A549 (cell line): ENCODE measurements around the genes LINGO1 and SKIC8.

DNA sequence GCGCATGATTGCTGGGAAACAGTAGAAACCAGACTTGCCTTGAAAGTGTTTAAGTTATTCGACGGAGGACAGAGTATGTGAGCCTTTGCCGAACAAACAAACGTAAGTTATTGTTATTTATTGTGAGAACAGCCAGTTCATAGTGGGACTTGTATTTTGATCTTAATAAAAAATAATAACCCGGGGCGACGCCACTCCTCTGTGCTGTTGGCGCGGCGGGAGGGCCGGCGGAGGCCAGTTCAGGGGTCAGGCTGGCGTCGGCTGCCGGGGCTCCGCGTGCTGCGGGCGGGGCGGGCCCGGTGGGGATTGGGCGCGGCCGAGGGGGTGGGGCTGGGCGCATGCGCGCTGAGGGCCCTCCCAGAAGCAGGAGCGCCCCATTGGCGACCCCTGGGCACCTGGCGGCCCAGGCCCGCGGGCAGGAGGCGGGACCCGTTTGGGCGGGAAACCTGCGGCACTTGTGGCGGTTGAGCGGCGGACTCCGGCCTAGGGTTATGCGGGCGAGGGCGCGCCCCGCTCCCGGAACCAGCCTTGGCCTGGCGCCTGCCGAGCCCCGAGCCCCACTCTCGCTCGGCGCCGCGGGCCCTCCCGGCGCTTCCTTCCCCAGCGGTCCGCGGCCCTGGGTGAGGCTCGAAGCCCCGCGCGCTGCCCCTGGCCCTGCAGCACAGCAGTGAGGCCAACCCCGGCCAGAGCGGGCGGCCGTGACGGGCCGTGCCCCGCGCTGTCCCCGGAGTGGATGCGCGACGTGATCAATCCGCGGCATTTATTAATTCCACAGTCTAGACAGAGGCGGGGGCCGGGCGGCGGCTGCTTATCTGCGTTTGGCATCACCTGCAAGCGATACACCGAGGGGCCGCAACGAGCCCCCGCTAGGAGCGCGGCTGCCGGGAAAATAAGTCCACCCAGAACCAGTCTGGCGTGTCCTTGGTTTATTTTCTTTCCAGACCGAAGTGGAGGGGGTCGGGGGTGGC lies 6.0 kb downstream of the ISL2 start:
- PRO-cap, result no peak
CAGE:
- cytosol, long polyA plus RNA, result no peak
- long polyA plus RNA, result no peak
- nucleus, long polyA plus RNA, result no peak

GRCh38 chr15:76466966-76467653 lies 130.5 kb downstream of the ISL2 start:
- PRO-cap, result no peak
CAGE:
- cytosol, long polyA plus RNA, result no peak
- long polyA plus RNA, result no peak
- nucleus, long polyA plus RNA, result no peak

GRCh38 chr15:76774814-76775319 lies 130.3 kb downstream of the SCAPER start:
- PRO-cap, result no peak
CAGE:
- cytosol, long polyA plus RNA, result no peak
- long polyA plus RNA, result no peak
- nucleus, long polyA plus RNA, result no peak

GRCh38 chr15:76904230-76905077 lies 686 bp downstream of the SCAPER start:
- PRO-cap, result no peak
CAGE:
- cytosol, long polyA plus RNA, result no peak
- long polyA plus RNA, result no peak
- nucleus, long polyA plus RNA, result no peak

DNA sequence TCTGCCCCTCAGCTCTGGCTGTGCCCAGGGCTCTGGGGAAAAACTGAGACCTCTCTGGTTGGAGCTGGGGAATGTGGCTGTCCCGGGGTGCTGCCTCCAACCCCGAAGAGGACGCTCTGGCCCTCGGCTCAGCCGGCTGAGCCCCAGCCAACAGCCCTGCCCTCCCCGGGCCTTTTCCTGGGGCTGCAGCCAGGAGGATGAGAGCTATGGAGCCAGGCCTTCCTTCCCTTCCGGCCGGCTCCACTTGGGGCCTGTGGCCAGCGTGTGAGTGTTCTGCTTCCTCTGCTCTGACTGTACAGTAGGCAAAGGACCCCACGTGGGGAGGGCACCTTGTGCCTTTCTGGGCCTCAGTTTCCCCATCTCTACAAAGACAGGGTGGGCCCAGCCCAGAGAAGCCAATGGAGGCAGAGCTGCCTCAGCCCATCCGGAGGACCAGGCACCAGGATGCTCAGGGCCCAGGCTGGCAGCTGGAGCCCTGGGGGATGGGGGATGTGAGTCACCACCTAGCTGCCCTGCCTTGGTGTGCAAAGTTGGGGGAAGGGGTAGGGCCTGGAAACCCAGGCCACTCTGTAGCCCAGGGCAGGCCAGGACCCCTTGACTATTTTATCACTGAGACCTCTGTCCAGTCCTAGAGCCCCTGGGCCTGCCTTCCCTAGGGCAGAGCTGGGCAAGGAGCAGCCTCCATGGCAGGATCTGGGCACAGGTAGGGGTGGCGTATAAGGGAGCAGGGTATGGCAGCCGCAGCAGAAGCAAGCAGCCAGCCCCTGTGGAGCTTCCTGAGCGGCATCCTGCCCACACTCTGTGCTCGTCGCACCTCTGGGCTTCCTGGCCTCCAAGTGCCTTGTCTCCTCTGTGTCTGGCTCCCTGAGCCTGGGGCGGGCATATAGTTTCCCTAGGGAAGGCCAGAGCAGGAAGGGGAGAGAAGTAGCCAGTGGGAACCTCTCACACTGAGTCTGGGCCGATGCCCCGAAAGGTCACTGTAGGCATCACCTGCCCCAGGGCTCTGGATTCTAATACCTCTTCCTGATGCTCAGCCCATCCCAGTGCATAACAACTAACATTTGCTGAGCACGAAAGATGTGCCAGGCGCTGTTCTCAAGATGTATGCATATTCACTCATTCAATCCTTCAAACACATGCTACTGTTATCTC lies 1.8 kb downstream of the PSTPIP1 start:
- PRO-cap, result no peak
CAGE:
- cytosol, long polyA plus RNA, result no peak
- long polyA plus RNA, result no peak
- nucleus, long polyA plus RNA, result no peak

DNA sequence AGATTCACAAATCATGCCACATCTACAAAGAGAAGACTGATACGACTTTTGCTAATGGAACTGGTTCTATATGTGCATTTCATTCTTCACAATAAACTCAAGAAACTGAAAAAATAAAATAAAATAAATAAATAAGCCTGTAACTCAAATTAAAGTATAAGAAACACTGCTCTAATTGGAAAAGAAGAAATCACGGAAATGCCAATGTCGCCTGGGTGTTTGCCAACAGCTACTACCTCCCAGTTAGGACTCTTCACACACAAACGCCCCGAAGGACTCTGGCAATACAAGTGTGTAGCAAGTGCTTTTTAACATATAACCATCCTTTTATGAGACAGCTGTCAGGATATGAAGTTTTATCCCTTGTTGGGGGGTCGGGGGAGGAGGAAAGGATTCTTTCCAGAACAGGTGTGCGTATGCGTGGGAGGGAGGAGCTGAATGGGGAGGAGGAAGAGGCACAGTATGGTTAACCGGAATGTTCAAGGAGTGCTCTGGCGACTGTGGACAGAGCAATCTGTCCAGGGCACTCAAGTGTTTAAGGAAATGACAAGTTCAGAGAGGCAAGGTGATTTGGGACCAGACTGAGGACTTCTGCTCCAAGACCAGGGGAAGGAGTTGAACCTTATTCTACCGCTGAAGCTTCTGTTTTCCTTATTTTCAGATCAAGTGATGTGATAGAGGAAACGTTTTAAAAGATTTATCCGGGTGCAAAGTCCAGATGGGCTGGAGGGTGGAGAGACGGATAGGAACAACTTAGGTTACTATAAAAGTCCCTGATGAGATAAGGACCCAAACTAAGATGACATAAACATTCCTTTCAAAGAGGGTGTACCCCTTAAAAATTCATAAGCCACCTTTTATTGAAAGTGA lies 1.3 kb downstream of the TSPAN3 start:
- PRO-cap, result no peak
CAGE:
- cytosol, long polyA plus RNA, result no peak
- long polyA plus RNA, result no peak
- nucleus, long polyA plus RNA, result no peak

- PRO-cap, result no peak
CAGE:
- cytosol, long polyA plus RNA, result no peak
- long polyA plus RNA, result no peak
- nucleus, long polyA plus RNA, result no peak
These were observed 12.8 kb upstream of the TSPAN3 start for GRCh38 chr15:77083572-77084190.

DNA sequence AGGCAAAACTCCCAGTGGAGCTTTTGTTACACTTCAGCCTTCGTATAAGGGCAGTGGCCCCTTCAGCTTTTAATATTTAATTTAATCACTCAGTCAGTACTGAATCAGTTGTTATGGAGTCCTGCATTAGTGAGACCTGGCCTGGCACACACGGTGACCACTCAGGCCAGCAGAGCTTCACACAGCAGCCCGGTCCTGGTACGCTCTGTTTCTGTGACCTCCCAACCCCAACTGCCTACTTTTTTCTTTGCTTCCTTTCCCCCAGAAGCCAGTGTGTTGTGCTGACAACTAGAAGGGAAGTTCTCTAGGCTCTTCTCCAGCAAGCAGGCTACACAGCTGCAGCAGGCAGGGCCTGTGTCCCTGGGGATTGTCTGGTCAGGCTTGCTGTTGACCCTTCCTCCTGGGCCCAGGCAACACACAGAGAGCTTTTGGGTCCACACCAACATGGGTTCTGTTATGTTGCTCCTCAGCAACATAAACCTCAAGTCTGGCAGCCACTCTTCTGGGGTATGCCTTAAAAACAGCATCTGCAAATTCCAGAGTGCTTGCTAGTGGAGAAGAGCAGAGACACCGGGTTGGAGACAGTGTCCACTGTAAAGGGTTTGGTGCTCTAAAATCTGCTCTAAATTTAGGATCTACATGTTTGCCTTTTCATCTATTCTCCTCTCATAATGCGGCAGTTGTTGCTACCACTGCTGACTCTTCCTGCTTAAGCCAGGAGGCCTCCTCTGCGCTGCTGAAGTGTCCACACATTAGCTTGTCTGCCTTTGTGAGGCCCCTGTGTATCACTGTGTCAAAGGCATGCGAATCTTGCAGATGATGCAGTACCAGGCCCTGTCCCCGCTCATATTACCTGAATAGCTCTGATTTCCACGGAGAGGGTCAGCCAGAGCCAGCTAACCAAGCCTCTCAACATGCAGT lies 36.3 kb upstream of the TSPAN3 start:
- PRO-cap, result no peak
CAGE:
- cytosol, long polyA plus RNA, result no peak
- long polyA plus RNA, result no peak
- nucleus, long polyA plus RNA, result no peak

DNA sequence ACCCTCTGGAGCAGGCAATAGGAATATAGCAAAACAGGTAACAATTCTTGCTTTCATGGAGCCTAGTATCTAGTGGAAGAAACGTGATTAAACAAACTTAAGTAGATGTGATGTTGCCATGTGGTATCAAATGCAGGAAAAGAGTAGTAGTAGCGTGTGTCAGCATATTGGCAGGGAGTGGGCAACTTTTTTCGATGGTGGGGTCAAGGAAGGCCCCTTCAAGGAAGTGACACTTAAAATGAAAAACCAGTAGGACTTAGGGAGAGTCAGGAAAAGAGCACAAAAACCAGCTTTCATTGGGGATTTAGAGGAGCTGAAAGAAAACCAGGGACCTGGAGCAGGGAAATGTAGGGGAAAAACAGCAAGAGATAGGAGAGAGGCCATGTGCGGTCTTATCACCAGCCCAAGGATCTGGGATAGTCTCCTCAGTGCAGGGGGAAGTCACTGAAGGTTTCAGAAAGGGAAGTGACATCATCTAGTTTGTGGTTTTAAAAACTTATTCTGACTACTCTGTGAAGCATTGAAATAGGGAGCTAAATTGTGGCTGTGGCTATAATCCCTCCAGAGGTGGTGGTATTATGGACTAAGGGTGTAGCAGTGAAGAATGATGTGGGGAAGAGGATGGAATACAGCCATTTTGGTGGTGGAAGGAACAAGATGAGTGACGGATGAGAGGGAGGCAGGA lies 72.5 kb downstream of the HMG20A start:
- PRO-cap, result no peak
CAGE:
- cytosol, long polyA plus RNA, result no peak
- long polyA plus RNA, result no peak
- nucleus, long polyA plus RNA, result no peak

DNA sequence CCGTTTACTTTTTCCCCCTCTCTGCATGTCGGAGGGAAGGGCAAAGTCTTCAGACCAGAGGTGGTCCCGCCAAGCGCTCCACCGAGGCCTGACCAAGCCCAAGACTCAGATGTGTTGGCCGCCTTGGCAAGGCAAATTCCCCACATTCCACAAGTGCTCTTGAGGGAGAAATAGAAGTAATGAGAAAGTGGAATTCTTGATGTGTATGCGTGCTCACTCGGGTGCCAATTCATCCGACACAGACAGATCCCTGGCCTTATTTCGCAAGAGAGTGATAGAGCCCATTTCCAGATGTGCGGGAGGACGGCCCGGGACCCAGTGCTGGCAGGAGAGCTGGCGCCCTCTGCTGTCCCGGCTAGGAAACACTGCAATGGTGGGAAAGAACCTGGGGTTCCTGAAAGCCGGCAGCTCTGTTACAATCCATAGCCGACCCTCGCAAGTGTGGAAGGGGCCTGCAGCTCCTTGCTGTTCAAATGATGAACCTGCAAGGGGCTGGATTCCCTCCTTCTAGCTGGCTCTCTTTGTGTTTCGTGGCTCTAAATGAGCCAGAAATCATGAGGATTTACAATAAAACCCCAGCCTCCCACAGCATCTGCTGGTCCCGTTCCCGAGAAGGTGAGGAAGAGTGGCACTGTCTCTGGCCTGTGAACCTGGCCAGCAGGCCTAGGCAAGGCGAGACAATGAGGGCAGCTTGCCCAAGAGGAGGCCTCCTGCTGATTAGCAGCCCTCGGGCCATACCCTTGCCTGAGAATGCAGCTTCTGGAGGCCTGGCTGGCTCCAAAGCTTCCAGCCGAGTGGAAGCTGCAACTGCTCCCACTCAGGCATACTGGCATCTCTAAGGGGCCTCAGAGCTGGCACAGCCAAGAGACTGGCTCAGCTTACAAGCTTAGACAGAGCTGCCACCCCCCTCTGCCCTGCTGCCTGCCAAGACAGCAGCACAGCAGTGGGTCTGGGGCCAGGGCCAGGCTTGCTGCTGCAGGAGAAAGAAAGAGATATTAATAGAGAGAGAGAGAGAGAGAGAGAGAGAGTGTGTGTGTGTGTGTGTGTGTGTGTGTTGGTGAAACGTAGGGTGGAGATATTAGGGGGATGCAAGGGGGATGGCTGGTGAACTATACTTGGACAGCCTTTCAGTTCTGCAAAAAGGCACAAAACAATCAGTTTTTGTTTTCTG lies 76.4 kb downstream of the HMG20A start:
- PRO-cap, result no peak
CAGE:
- cytosol, long polyA plus RNA, result no peak
- long polyA plus RNA, result no peak
- nucleus, long polyA plus RNA, result no peak

- PRO-cap, result no peak
CAGE:
- cytosol, long polyA plus RNA, result no peak
- long polyA plus RNA, result no peak
- nucleus, long polyA plus RNA, result no peak
These were observed 86.7 kb downstream of the LINGO1 start for GRCh38 chr15:77546017-77546465.

- PRO-cap, result no peak
CAGE:
- cytosol, long polyA plus RNA, result no peak
- long polyA plus RNA, result no peak
- nucleus, long polyA plus RNA, result no peak
These were observed 63.4 kb downstream of the LINGO1 start for GRCh38 chr15:77569228-77569811.

GRCh38 chr15:77622982-77623383 lies 9.7 kb downstream of the LINGO1 start:
- PRO-cap, result no peak
CAGE:
- cytosol, long polyA plus RNA, result no peak
- long polyA plus RNA, result no peak
- nucleus, long polyA plus RNA, result no peak

DNA sequence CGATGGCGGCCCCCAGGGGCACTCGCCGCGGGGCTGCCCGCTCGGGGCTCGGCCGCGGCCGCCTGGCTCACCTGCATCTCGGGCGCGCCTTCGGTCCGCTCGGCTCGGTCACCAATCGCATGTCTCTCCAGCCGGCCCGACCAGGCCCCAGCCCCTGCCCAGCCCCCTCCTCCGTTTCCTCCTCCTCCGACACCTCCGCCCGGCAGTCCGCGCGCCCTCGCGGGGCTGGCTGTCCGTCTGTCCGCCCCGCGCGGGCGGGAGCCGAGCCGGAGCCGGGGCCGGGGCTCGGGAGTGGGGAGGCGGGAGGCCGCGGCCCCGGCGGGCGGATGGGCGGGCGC lies 504 bp downstream of the LINGO1 start:
- PRO-cap, result no peak
CAGE:
- cytosol, long polyA plus RNA, result no peak
- long polyA plus RNA, result no peak
- nucleus, long polyA plus RNA, result no peak

DNA sequence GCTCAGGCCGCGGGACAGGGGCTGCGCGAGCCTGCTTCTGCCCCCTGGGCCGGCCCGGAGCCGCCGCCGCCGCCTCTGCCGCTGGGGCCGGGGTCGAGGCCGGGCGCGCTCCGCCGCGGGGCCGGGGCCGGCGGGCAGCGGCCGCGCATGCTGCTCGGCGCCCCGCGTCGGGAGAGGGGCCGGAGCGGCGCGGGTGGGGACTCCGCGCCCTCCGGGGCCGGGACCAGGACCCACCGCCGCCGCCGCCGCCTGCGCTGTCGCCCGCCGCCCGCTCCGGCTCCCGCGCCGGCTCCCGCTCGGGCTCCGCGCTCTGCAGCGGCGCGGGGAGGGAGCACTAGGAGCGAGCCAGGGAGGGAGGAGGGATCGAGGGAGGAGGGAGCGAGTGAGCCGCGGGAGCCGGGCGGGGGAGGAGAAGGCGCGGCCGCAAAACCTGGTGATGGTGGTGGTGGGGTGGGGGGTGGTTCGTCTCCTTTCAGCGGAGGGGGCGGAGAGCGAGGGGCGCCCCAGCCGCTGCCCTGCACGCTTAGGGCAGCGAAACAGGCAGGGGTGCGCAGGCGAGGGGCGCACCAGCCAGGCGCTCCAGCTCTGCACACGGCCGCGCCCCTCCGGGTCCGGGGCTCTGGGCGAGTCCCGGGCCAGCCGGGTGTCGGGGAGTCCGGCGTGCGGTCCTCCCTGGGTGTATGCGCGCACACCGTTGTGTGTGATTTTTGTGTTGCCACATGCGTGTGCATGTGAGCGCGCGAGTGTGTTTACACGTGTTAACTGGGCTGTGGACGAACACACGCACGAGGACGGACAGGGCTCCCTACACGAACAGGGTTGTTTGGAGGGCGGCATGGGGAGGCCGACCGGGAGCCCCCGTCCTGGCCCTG lies at the start of gene LINGO1:
Gene LINGO1 (minus strand): TSS at position 336 of the 872 bp plus-strand sequence.
- PRO-cap, result no peak
CAGE:
- cytosol, long polyA plus RNA, result no peak
- long polyA plus RNA, result no peak
- nucleus, long polyA plus RNA, result no peak

DNA sequence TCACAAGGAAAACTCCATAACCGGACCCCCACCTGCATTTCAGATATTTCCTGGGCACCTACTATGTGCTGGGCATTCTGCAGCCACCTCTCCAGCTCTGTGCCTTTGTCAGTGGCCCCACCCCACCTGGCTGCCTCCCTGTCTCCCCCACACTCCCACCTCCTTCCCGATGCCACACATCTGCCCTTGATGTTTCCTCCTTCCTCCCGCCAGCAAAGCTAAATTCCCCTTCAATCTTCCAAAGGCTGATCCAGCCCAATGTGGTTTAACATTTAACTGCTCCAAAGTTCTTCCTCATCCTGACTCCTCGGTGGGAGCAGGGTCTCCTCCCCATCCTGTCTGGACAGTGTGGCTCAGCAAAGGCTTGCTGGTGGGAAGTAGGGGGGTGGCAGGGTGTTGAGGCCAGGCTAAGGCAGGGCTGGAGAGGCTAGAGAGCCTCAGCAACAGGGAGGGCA lies 123.0 kb upstream of the LINGO1 start:
- PRO-cap, result no peak
CAGE:
- cytosol, long polyA plus RNA, result no peak
- long polyA plus RNA, result no peak
- nucleus, long polyA plus RNA, result no peak

DNA sequence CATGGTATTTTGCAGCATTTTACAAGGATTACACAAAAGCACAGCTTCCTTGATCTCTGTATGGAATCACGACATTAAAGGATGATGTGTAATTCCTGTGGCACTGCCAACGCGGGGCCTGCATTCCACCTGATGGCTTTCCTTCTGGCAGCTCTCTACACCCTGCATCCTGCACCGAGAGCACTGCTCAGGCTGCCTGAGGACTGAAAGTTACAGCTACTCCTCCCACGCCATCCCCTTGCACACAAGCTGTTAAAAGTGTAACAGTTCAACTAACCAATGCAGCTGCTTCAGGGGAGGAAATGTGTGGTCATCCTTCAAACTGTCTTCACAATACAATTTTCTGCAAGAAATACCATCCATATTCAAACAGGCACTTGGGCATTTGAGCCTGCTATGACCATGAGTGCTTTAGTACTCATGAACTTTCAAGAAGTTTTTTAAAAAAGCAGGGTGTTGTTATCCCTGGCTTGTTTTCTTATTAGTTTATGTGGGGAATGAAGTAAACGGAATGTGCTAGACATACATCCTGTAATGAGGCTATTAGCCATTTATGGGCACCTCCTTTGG lies 27.4 kb downstream of the TBC1D2B start:
- PRO-cap, result no peak
CAGE:
- cytosol, long polyA plus RNA, result no peak
- long polyA plus RNA, result no peak
- nucleus, long polyA plus RNA, result no peak

- PRO-cap, result no peak
CAGE:
- cytosol, long polyA plus RNA, result no peak
- long polyA plus RNA, result no peak
- nucleus, long polyA plus RNA, result no peak
These were observed 7.3 kb downstream of the TBC1D2B start for GRCh38 chr15:78070067-78070752.

- PRO-cap, result bidirectional peak, plus-strand start at chr15:78299717, minus-strand start at chr15:78299610
CAGE:
- cytosol, long polyA plus RNA, result start-site peak on the minus strand at chr15:78299585-78299609, 254 and 144 reads in 2 replicates
- long polyA plus RNA, result start-site peak on the minus strand at chr15:78299588-78299604, 138 and 120 reads in 2 replicates
- nucleus, long polyA plus RNA, result no peak
These were observed at the start of gene SKIC8 for GRCh38 chr15:78298838-78300103. SKIC8 (minus strand) TSS chr15:78299609.

DNA sequence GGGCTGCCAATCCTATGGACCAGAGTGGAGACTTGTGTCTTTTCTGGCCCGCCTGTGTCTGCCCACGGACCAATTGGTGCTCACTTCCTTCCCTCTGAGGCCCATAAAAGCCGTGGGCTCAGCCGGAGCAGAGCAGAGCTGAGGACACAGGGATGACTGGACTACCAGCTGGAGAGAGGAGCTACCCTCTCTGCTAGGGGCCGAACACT lies 31.9 kb upstream of the IREB2 start:
- PRO-cap, result no peak
CAGE:
- cytosol, long polyA plus RNA, result no peak
- long polyA plus RNA, result no peak
- nucleus, long polyA plus RNA, result no peak